GM06990 (cell line): ENCODE results near the genes ANO6 and SCAF11.

GRCh38 chr12:45215234-45216376 is at the start of gene ANO6:
Gene ANO6 (plus strand): TSS chr12:45216095.
- RRBS, result 4% methylated on average over 17 of the region's 77 CpGs

DNA sequence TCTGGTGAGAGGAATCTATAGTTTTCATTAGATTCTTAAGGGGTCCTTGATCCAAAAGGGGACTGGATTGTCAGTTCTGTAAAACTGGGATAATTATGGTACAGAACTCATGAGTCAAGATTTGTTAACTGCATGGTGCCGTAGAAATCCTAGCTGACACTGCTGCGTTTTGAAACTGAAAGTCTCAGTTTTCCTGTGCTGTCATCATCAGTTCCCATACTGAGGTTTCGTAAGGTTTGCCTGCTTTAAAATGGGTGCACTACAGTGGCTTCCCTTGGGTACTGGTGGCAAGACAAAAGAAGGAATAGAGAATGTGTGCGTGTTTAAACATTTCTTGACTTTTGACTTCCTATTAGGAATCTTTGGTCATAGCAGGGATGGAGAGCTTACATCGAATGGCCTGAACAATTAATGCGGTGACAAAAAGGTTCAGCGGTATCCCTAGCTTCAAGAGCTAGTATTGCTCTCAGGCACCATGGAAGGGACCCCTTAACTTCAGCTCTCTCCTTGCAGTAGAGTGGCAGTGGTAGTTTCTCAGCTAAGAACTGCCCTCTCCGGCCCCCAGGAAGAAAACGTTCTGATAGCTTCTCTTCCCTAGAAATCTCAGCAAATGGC is 28.7 kb downstream of the ANO6 start:
- RRBS, result no CpG with 5 or more reads among the region's 9 CpGs

DNA sequence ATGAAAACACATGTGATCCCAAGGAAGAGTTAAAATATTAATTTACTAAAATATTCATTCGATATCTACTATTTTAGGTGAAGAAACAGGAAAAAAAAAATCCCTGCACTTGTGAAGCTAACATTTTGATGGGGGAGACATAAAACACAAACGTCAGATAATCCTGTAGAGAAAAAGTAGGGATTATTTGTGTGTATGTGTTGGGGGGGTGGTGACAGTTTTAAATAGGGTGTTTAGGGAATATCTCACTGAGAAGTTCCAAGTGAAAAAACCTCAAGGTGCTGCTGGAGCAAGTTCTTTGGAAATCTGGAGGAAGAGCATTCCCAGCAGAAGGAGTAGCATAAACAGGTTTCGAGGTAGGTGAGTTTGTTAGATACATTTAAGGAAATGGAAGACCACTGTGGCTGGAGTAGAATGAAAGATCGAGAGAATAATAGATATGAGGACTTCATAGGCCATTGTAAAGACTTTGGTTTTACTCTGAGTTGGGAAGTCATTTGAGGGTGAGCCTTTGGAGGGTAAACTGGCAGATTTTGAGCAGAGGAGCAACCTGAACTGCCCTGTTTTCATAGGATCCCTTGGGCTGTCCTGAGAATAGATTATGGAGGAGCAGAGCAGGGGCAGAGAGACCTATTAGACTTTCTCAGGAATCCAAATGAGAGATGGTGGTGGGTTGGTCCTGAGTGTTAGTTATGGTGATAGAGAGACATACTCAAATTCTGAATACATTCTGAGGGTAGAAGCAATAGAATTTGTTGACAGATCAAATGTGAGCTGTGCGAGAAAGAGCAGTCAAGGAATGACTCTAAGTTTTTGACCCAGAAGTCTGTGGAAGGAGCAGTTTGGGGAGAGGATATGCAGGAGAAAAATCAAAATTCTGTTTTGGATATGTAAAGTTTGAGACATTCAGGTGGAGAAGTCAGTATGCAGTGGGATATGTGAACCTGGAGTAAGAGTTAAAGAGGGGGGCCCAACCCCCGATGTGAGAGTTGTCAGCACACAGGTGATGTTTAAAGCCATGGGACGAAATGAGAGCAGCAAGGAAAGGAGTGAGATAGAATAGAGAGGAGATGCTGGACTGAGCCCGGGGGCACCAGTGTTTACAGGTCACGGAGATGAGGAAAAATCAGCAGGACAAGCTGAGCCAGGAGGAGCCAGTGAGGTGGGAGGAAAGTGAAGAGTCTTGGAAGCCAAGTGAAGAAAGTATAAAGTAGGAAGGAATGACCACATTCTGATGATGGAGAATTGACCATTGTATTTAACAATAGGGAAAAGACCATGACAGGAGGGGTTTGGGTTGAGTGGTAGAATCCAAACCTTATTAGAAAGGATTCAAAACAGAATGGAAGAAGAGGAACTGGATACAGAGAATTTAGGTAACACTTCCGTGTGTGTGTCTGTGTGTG is 91.2 kb downstream of the ANO6 start:
- RRBS, result no CpG with 5 or more reads among the region's 10 CpGs

GRCh38 chr12:45728306-45728603 is 1.3 kb upstream of the ARID2 start:
- RRBS, result no CpG with 5 or more reads among the region's 8 CpGs

GRCh38 chr12:45786363-45786830 is 56.9 kb downstream of the ARID2 start:
- RRBS, result no CpG with 5 or more reads among the region's 3 CpGs

DNA sequence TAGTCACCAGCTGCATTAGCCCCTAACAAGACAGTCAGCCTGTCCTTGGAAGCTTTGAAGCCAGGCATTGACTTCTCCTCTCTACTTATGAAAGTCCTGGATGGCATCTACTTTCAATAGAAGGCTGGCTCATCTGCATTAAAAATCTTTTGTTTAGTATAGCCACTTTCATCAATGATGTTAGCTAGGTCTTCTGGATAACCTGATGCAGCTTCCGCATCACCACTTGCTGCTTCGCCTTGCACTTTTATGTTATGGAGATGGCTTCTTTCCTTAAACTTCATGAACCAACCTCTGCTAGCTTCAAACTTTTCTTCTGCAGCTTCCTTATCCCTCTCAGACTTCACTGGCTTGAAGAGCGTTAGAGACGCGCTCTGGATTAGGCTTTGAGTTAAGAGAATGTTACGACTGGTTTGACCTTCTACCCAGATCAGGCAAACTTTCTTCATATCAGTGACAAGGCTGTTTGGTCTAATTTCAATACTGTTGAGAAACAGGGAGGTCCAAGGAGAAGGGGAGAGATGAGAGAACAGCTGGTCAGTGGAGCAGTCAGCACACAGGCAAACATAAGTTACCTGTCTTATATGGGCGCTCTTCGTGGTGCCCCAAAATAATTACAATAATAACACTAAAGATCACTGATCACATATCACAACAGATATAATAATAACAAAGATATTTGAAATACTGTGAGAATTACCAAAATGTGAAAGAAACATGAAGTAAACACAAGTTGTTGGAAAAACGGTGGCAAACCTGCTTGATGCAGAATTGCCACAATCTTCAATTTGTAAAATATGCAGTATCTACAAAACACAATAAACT is 14.9 kb downstream of the SCAF11 start:
- RRBS, result no CpG with 5 or more reads among the region's 9 CpGs

DNA sequence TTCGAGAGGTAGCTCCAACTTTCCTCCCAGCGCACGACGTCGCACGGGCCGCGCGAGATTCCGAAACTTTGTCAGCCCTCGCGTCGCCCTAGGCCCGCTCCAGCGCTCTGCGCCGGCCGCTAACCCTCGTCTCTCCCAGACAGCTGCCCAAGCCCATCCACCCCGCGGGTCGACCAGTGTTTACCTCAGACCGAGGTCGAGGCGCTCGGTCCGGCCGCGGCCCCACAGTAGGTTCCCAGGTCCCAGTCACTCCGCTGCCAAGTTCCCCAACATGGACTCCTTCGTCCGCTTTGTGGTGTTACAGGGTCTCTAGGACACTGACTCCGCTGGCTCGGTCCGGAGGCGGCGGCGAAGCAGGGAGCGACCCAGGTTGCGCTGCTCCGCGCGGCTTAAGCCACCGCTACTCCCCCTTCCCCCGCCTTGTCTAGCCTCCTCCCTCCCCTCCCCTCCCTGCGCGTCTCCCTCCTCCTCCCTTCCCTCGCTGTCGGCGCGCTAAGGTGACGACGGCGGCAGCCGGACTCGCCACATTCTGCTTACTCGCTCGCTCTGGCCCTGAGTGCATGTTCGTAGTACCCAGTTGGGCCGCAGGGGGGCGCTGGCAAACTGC is at the start of gene SCAF11:
Gene SCAF11, minus strand, starts transcription at position 406 of the 607 bp plus-strand sequence.
- RRBS, result 3% methylated on average over 11 of the region's 61 CpGs

GRCh38 chr12:45991206-45991481 is 770 bp upstream of the SCAF11 start:
- RRBS, result 9% methylated on average over 2 of the region's 21 CpGs

DNA sequence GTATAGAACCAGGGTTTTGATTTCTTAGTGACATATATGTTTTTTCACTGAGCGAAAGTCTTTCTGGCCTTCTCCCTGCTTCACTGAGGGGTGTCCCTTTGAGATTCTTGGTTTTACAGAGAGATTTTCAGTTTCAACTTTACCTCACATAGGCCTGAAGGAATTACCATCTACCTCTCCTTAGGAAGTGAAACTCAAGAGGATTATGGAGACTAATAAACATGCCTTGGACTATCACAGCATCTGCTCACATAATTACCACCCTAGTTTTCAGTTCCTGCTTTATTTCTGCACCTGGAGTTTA is 118.3 kb upstream of the SCAF11 start:
- RRBS, result no CpG with 5 or more reads among the region's 1 CpG

DNA sequence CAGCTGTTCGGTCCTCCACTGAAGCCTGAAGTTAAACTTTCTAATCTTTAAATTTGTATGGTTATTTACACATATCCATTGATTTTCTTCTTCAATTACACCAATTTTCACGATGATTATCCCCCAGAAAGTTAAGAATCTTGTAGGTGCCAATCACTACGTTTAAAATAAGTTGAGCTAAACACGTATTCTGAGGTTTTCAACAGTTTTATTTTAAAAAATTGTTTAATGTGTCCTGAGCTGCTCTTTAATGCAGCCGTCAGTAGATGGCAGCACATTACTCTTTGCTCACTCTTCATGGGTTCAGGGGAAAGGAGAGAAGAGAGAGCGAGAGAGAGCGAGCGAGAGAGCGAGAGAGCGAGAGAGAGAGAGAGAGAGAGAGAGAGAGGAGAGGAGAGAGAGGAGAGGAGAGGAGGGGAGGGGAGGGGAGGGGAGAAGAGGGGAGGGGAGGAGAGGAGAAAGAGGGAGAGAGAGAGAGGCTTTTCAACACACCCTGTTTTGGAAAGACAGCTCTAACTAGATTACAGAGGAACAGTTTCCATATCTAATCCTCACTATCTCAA is 134.7 kb upstream of the SCAF11 start:
- RRBS, result no CpG with 5 or more reads among the region's 10 CpGs

DNA sequence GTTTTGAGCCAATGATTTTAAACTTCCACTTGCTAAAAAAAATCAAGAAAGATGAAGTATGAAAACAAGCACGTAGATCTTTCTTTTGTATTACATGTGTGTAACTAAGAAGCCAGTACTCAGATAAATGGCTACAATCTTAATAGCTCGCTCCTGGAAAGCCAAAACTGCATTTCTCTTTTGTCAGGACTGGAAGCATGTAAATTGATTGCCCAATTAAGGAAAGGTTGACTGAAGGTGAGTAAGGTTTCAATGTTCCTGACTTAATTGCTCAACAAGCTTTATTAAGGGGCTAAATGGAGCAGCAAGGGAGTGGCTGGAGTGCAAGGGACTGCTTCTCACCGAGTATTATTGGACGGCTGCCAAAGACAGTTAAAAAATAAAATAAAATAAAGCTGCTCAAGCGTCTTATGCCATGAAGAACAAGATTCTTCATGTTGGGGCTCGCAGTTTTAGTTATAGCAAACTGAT is 108.8 kb downstream of the SLC38A1 start:
- RRBS, result no CpG with 5 or more reads among the region's 6 CpGs

DNA sequence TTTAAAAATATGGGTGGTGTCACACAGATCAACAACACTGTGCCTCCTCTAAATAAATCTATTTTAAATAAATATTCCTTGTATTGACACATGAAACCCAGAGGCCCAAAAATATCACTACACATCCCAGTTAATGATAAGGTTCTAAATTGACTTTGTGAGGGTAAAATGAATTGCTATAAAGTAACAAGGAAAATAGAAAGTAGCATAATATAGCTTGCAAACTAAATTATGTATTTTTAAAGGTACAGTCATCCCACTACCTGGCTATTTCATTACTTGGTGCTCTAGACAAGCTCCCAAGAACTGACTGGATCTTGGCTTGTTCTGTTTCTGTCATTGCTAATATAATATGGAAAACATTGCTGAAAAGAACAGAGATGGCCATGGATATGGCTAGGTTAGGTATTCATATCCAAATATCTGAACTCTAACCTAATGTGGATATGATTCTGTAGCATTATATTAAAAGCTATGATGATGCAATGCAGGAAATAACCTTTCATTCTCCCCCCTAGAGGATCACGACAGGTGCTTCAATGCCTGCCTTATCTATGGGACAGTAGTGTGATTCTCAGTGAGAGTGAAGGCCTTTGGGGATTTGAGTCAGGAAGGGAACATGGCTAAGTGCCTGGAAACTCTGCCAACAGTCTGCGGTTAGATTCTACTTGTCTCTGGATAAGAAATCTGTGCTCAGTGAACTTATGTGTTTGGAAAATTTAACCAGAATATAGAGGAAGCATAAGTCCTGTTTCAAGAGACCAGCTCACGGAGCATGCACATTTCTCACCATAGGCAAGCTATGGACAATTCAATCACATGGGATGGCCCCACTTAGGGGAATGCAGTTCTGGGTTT is 82.0 kb downstream of the SLC38A1 start:
- RRBS, result no CpG with 5 or more reads among the region's 3 CpGs

DNA sequence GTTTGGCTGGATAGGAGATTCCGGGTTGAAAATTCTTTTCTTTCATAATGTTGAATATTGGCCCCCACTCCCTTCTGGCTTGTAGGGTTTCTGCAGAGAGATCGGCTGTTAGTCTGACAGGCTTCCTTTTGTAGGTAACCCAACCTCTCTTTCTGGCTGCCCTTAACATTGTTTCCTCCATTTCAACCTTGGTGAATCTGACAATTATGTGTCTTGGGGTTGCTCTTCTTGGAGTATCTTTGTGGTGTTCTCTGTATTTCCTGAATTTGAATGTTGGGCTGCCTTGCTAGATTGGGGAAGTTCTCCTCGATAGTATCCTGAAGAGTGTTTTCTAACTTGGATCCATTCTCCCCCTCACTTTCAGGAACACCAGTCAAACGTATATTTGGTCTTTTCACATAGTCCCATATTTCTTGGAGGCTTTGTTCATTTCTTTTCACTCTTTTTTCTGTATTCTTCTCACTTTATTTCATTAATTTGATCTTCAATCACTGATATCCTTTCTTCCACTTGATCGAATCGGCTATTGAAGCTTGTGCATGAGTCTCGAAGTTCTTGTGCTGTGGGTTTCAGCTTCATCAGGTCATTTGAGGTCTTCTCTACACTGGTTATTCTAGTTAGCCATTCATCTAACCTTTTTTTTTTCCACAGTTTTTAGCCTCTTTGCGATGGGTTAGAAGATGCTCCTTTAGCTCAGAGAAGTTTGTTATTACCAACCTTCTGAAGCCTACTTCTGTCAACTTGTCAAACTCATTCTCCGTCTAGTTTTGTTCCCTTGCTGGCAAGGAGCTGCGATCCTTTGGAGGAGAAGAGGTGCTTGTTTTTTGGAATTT is 74.4 kb downstream of the SLC38A1 start:
- RRBS, result no CpG with 5 or more reads among the region's 10 CpGs

- RRBS, result no CpG with 5 or more reads among the region's 5 CpGs
Observed at GRCh38 chr12:46213511-46214170, 55.2 kb downstream of the SLC38A1 start.

GRCh38 chr12:46214591-46215037 is 54.2 kb downstream of the SLC38A1 start:
- RRBS, result no CpG with 5 or more reads among the region's 3 CpGs

- RRBS, result no CpG with 5 or more reads among the region's 12 CpGs
Observed at GRCh38 chr12:46267906-46268045, 1.1 kb downstream of the SLC38A1 start.

- RRBS, result no CpG with 5 or more reads among the region's 7 CpGs
Observed at GRCh38 chr12:46358802-46359643, 13.6 kb downstream of the SLC38A2 start.

GRCh38 chr12:46410354-46411128 is 38.0 kb upstream of the SLC38A2 start:
- RRBS, result no CpG with 5 or more reads among the region's 6 CpGs

GRCh38 chr12:46473414-46474048 is 101.0 kb upstream of the SLC38A2 start:
- RRBS, result no CpG with 5 or more reads among the region's 7 CpGs

DNA sequence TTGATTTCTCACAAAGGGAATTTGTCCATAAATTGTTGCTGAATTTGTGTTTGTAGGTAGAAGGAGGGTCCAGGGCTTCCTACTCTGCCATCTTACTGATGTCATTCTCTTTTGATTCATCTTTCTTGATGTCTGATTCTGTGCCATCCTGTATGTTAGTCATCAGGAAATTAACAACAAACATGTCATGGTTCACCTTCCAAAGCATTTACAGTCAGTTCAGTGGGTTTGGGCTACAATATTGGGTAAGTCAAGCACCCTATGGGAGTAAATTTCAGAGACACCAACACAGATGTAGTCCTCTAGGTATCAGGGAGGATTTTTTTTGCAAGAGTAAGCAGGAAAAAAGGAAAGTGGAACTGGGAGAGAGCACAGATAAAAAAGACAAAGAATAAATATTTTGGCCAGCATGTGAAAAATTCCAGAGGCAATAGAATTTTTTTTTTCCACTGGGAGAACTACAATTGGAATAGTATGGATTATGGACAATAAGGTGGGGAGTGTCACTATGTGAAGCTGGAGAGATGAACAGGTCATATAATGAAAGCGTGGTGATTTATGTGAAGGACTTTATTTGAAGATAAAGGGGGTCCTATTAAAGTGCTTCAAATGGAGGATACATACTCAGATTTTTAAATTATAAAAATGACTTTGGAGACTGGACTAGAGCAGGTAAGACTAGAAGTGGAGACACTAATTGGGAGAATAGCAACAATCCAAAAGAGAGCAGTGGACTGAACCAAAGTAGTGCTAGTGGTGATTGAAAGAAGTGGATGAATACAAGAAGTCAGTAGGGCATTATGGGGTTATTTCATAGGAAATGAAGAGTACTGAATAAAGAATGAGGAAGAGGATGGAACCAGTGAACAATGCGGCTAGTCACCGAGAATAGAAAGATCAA is 135.5 kb upstream of the SLC38A2 start:
- RRBS, result no CpG with 5 or more reads among the region's 3 CpGs